Aorta (tissue), 1 donor: ENCODE measurements around a stretch of chr1.

DNA sequence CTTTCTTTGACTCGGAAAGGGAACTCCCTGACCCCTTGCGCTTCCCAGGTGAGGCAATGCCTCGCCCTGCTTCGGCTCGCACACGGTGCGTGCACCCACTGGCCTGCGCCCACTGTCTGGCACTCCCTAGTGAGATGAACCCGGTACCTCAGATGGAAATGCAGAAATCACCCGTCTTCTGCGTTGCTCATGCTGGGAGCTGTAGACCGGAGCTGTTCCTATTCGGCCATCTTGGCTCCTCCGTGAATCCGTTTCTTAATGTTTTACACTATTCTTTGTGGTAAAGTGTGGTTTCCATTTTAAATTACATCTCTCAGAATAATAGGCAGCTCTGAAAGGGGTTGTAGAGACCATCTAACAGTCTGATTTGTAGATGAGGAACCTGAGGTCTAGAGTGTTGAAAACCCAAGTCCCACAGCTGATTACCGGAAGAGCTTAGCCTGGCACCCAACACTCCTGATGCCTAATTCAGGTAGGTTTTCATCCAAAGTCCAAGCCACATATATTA lies 143.9 kb downstream of the LEPR start:
- PRO-cap = no peak

DNA sequence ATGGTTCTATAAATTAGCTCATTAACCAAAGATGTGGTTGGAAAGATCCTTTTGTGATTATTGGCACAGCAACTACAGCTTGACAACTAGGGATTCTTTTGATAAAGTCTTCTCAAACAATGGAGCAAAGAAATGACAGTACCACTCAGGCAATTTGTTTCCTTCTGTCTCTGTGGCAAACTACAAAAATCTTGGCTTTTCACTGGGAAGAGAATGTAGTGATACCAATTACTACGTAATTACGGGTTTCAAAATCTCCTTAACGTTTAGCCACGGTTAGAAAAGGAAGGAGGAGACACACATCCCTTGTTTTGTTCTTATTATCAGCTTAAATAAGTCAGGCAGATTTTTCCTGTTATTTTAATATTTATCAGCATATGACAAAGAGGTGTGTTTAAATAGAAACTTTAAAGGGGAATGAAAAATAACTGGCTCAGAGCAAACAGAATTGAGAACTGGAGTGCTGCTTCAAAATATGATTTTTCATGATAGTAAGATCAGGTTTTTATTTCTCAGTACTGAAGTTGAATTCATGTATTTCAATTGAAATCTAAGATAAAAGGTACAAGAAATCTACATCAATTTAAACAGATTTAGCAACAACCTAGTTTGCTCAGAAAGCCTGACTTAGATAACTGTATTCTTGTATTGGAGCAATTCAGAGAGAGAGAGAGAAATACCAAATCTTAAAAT lies 266.3 kb upstream of the SGIP1 start:
- PRO-cap = no peak

DNA sequence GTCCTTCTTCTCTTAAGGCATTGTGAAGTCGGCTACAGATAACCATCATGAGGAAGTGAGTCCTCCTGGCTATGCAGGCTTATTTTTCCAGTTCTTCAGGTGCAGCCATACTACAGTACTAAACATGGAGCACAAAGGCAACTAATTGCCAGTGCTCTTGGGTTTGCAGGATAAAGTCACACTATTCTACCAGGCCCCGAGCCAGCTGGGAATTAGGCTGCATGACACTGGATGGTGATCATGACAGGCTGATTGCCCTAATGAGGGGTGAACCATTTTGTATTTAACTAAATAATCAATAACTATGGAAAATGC lies 197.3 kb upstream of the SGIP1 start:
- PRO-cap = no peak

DNA sequence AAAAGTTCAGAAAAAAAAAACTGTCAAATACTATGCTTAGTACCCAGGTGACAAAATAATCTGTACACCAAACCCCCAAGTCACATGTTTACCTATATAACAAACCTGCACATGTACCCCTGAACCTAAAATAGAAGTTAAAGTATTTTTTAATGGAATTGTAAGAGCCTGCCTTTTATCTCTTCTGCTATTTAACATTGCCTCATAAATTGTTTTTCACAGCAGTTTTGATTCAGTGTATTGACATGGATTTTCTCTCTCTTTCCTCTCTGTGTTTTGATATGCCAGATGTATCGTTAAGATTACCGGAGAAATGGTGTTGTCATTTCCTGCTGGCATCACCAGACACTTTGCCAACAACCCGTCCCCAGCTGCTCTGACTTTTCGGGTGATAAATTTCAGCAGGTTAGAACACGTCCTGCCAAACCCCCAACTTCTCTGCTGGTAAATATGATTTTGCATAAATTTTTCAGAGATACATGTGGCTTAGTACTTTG lies 23.2 kb upstream of the DYNLT5 start:
- PRO-cap = no peak

- PRO-cap = no peak
Measured at GRCh38 chr1:66918896-66919477, 5.7 kb downstream of the DNAI4 start.

DNA sequence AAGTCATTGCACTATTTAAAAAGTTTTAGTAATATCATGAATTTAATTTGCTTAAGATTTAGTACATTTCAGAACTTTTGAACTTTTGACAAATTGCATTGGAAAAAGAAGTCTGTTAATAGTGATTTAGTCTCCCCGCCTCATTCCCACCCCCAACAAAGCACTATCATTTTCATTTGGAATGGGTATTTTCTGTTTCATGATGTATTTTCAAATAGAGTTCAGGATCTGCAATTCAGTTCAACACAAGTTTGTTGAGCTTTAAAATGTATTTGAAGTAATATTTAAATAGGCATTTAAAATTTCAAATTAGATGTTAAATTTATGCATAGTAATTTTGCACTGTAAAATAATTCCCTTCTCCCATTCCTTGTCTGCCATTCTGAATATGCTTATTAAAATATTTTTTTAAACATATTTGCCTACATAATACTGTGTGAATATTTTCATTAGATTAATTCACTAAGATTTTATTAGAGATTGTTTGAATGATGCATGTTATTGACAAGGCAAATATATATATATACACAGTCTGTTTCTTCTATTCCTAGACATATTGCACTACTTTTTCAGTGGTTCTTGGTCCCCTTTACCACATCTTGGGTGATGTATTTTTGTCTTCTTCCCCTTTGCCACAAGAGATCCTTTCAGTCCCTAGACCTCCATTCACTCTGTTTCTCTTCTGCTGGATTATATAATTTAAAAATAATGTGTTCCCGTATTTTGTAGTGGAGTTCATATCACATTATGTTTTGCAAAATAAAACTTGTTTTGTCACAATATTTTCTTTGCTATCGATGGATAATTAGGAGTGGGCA lies 62.7 kb downstream of the MIER1 start:
- PRO-cap = no peak

GRCh38 chr1:67339620-67340179 lies 32.0 kb downstream of the IL12RB2 start:
- PRO-cap = no peak

- PRO-cap = no peak
Measured at GRCh38 chr1:67514074-67514486, 83.9 kb upstream of the SERBP1 start.

- PRO-cap = no peak
Measured at GRCh38 chr1:67537295-67538008, 107.2 kb upstream of the SERBP1 start.

GRCh38 chr1:67540177-67540860 lies 110.1 kb upstream of the SERBP1 start:
- PRO-cap = no peak

DNA sequence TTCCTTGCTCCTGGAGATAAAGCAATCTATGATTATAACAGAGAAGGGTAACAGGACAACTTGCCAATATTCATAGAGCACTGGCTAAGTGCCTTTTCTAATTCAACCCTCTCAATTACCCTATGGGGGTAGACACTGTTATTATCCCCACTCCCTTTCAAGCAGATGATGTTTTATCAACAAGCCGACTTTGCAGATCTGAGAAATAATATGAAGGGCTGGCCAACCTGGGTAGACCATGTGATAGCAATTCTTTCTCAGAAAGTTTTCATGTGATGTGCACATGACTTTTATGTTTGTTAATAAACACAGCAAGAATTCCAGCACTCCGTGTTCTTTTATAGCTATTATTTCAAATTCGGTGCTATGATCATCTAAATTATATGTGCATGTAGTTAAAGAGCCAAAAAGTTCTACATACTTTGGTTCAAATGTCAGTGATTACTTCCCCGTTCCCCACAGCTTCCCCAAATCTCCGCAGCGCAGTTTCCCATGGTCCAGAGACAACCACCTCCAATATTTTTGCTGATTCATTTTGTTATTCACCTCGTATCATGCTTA lies 96.8 kb upstream of the GADD45A start:
- PRO-cap = no peak

DNA sequence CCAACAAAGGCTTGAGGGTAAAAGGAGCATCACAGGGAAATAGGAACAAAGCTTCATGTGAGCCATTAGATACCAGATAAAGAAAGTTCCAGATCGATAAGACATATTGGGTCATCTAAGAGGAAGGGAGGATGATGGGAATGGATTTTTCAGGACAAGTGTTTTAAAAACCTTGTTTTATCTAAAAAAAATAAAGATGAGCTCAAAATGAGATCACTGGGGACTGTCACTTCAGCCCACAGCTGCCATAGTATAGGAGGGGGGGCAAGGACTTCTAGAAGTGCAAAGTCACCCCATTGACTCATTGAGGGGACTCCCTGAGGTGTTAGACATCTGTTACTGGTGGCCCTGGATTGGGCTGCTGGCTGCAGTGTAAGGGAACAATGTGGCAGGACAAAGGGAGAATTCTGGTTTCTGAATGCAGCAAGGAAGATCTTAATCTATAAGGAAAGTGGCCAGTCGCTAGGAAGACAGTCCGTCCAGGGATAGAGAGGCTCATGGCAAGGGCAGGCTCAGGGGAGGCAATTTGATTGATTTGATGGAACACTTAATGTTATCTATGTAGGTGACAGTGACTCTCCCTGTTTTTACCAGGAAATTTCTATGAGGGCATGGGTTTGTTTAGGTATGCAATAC lies 38.3 kb upstream of the GADD45A start:
- PRO-cap = no peak

DNA sequence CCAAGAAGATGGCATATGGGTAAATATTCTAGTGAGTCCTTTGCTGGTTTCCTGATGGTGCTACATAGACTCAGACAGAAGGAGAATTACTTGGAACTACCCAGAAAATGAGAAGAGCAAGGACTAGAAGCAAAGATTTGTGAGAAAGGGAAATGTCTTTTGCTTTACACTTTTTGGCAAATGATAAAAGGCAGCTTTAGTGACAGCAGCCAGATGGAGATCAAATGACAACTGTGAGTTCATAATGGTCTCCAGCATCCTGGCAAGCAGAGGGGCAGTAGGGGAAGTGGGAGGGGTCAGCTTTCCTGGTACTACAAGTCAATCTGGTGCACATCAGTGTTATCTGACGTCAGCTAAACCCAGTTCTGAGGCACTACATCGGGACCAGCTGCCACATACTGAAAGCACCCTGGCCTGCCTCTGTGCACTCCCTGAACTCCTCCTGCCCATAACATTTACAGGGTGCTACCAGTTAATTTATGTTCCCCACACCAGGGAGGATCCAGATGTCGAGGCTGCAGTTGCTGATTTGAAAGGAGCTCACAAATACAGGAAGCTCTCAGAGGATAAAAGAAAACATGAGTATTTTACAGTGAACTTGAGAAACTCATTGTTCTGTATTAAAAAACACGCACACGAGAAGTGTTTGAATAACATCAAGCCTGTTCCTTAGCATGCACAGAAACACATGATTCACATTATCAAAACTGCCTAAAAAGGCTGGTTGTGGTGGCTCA lies 10.4 kb upstream of the GADD45A start:
- PRO-cap = no peak

DNA sequence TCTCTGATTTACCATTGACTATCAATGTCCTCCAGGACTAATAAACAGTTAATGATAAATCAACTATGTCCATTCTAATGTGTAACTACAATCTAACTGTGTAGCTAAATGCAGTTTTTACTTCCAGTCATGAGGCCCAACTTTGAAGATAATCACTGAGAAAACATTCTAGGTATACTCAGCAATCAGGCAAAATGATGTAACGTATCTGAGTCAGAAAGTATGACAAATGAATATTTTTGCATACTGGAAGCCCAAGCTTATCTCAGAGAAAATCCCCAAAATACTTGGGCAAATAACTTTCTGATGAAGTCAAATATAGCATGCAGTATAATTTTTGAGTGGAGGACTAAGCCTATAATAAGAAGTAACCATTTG lies 2.5 kb upstream of the GADD45A start:
- PRO-cap = no peak

DNA sequence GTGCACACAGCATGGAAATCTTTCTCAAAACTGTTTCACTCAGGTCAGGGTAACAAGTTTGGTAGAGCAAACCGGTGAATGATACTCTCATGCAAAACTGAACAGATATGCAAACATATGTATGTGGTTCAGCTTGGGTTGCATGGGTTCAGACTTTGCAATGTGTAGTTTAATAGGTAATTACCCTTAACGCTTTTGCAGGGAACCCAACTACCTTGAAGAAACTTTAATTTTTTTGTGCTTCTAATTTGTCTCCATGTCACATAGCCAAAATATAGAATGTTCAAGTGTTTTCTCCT lies 2.2 kb downstream of the GADD45A start:
- PRO-cap = no peak

- PRO-cap = no peak
Measured at GRCh38 chr1:67687595-67688698, 2.9 kb downstream of the GADD45A start.

- PRO-cap = no peak
Measured at GRCh38 chr1:67711133-67712260, 26.5 kb downstream of the GADD45A start.

GRCh38 chr1:67749360-67750136 lies 64.5 kb downstream of the GADD45A start:
- PRO-cap = unidirectional peak, minus-strand start at chr1:67749822

DNA sequence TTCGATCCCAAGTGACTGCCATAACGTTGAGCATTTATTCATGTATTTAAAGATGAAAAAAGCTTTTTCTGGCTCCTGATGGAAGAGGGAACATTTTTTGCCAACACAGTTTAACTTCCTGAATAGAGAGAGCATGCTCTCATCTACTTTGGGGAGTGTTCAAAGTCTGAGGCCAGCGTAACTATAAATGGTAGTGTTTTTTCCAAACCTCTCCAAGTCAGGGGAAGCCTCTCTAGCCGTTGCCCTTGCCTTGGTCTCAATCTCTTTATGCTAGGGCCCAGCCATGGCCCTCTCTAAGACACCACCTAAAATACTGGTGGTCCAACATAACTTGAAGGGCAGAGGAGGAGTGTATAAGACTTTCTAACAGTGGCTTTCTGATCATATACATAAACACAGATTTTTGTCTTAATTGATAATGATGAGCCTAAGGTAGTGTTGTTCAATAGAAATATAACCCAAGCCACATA lies 55.7 kb downstream of the GNG12 start:
- PRO-cap = unidirectional peak, plus-strand start at position 215 of the sequence

DNA sequence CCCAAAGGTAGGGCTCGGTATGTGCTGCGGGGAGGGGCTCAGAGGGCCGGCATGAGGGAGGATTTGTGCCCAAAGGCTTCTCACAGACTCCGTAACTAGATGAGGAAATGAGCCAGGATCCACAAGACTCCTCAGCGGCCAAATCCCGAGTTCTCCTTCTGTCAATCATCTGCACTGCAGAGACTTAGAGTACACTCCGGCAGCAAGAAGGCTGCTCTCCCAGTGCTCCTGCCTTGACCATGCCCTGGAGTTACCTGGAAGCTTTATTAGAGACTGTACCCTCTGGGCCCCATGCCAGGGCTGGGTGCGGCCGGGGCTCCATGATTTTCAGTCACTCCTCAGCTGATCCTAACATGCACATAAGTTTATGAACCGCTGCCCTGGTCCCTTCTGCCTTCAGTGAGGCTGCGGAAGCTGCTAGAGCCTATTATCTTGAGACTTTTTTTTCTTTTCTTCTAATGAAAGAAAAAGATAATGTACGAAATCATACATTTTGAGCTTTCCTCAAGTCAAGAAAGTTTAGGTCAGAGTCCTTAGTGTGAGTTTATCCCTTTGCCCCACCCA lies 17.5 kb downstream of the GNG12 start:
- PRO-cap = no peak